PC-3 (cell line): ENCODE measurements around the genes SEPTIN14, ZNF273 and GUSB.

GRCh38 chr7:55555887-55556659 is 16.2 kb downstream of the VOPP1 start:
- RAMPAGE, long total RNA = no peak

DNA sequence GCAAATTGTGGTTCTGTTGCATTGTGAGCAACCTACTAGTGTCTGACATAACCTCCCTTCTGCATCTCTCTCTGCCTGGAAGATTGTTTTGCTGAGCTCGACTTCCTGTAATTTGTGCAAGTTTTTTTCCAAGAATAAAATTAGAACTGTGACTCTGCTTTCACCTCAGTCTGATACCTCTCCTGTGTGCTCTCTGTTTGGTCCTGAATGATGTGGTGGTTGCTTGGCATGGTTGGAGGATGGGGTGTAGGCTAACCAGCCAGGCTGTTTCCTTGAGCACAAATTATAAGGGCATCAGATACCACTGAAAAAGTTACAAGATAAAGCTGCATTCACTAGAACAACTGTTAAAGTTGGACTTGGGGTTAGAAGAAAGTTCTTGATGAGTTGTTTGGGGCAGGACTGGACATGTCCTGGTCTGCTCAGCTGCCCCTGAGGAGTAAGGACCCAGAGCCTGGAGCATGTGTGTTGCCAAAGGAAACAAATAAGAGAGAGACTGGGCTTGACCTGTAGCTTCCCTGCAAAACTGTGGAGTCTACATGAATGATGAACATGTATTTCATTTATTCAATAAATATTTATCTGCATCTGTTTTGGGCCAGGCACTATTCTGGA is 1.9 kb upstream of the VOPP1 start:
- RAMPAGE, long total RNA = no peak

DNA sequence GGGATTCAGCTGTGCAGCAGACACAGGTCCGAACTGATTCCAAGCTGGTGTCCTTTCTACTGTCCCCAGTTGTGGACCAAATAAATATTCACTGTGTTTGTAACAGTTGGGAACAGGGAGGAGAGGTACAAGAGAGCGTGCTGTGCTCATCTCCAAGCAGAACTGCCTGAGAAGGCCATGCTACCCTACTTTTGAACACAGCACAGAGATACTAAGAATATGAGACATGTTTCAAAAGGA is at the start of gene SEPTIN14:
SEPTIN14 (minus strand) TSS at position 58 of the 240 bp plus-strand sequence.
- RAMPAGE, long total RNA = no peak

- RAMPAGE, long total RNA = no peak
These were observed 4.9 kb downstream of the ZNF680 start for GRCh38 chr7:64557969-64558443.

DNA sequence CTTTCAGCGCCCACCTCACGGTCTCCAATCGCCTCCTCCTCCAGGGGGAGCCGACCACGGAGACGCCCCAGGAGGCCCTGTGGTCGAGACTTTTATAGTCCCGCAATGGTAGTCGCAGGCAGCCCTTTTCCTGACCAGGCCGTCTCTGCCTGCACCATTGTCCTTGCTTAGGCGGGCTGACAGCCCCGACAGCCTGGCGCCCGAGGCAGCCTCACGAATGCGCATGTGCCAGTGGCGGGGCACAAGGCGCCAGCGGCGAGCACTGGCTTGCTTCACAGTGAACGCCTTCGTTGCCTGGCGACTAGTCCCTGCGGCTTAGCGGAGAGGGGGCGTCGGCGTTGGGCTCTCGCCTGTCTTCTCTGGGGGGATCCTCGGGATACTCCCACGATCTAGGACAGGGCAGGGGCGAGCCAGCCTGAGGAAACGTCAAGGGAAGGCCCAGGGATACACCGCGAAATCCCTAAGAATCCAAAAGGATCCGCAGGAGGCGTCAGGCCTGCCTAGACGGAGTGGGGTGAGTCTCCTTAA is 20.7 kb upstream of the ZNF273 start:
- RAMPAGE, long total RNA = no peak

GRCh38 chr7:64882811-64883065 is 20.3 kb upstream of the ZNF273 start:
- RAMPAGE, long total RNA = no peak

- RAMPAGE, long total RNA = no peak
These were observed at the start of gene ZNF273 for GRCh38 chr7:64902925-64903955. Gene ZNF273, plus strand, starts transcription at chr7:64903273.

DNA sequence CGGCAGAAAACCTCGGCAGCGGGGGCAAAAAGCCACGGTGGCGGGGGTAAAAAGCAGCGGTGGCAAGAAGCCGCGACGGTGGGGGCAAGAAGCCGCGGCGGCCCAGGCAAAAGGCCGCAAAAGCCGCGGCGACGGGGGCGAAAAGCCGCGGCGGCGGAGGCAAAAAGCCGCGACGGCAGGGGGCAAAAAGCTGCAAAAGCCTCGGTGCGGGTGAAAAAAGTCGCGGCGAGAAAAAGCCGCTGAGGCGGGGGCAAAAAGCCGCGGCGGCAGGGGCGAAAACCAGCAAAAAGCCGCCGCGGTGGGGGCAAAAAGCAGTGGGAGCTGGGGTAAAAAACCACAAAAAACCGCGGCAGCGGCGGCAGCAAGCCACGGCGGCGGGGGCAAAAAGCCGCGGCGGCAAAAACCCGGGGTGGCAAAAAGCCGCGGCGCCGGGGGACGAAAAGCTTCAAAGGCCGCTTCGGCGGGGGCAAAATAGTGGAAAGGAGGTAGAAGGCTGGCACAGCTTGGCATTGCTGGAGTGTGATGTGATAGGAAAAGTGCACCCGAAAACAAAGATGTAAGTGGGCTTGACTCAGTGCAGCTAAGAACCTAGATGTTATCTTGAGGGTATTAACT is 136.1 kb downstream of the ZNF92 start:
- RAMPAGE, long total RNA = no peak

- RAMPAGE, long total RNA = no peak
These were observed 150.2 kb upstream of the VKORC1L1 start for GRCh38 chr7:65722583-65723130.

- RAMPAGE, long total RNA = no peak
These were observed 970 bp downstream of the VKORC1L1 start for GRCh38 chr7:65873655-65874432.

DNA sequence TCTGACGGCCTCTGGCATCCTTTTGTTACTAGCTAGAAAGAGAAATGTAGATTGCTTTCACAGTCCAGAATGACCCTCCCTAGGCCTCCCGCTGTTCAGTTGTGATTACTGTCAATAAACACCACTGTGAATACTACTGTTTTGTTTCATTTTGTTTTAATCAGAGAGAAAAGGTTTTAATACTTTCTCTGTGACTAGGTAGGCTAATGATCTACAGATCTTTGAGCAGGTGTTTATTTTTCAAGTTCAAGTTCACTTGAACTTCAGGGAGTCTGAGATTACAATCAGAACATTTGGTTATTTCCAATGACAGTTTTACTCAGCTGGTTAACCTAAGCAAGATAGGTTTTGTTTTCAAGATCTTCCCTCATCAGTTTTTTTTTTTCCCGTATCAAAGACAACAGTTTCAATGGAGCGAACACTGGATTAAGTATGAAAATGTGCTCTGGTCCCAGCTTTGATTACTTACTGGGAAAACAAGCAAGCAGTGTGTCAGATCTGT is 34.7 kb downstream of the VKORC1L1 start:
- RAMPAGE, long total RNA = no peak

- RAMPAGE, long total RNA = no peak
These were observed 43.5 kb downstream of the GUSB start for GRCh38 chr7:65938263-65939153.

- RAMPAGE, long total RNA = no peak
These were observed 30.0 kb downstream of the GUSB start for GRCh38 chr7:65951986-65952477.

GRCh38 chr7:65955558-65956256 is 26.3 kb downstream of the GUSB start:
- RAMPAGE, long total RNA = no peak

- RAMPAGE, long total RNA = no peak
These were observed 2.5 kb downstream of the GUSB start for GRCh38 chr7:65979303-65980112.

- RAMPAGE, long total RNA = no peak
These were observed at the start of gene GUSB for GRCh38 chr7:65981563-65982502. Gene GUSB, minus strand, starts transcription at chr7:65982213.

DNA sequence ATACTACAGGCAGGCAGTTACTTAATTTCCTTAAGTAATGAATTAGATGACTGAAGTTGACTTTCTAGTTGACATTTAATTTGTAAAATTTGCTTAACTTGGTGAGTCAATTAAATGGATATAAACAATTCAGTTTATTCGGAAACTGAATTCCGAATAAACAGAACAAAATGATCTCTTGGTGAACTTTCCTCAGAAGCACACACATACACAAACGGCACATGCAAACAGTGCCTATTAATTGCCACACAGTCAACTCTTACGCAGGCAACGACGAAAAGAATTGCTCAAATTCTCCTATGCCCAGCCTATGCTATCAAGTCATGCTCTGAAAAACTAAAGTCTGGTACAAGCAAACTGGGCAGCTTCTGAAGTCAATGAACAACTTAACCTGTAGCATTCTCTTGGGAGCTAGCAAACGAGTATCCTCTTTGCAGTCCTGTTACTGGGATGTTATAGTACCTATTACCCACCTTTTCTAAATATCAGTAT is 38.9 kb upstream of the ASL start:
- RAMPAGE, long total RNA = no peak

- RAMPAGE, long total RNA = no peak
These were observed 529 bp downstream of the CRCP start for GRCh38 chr7:66114983-66115768.

- RAMPAGE, long total RNA = no peak
These were observed 119.9 kb downstream of the TPST1 start for GRCh38 chr7:66325050-66325409.

DNA sequence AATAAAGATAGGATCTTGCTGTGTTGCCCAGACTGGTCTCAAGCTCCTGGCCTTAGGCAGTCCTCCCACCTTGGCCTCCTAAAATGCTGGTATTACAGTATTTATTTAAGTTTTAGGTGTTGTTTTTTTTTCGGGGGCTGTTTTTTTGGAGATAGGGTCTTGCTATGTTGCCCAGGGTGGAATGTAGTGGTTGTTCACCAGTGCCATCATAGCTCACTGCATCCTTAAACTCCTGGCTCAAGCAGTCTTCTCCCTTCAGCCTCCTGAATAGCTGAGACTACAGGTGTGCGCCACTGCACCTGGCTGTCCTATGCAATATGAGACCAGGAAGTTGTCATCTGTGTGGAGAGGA is 5.5 kb downstream of the KCTD7 start:
- RAMPAGE, long total RNA = no peak